ENCODE measurements around the gene GDPGP1.

DNA sequence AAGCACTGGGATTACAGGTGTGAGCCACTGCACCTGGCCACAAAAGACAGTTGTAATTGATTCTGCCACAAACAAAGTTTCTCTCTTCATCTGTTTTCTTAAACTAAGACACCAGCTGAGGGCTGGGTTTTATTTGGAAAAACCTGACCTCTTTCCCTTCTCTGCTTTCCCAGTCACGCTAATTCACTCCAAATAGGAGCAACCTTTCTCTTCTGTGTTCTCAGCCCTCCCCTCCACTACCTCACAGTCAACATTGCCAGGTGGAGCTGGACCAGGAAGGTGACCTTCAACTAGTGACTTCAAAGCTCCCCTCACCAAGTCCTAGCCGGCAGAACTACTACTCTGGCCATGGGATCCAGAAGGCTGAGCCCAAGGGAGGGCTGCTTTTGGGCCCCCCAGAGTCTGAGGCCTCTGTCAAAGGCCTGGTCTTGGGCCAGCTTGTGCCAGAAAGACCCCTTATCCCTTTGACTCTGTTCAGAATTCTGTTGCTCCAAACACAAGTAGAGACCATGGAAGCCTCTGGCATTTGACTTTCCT lies 1.7 kb upstream of the IDH2 start:
- PRO-cap, 2 experiments, result peak in 2 of 2 experiments; most common plus-strand start position 331 of the sequence (in 2); most common minus-strand start position 184 of the sequence (in 1)

DNA sequence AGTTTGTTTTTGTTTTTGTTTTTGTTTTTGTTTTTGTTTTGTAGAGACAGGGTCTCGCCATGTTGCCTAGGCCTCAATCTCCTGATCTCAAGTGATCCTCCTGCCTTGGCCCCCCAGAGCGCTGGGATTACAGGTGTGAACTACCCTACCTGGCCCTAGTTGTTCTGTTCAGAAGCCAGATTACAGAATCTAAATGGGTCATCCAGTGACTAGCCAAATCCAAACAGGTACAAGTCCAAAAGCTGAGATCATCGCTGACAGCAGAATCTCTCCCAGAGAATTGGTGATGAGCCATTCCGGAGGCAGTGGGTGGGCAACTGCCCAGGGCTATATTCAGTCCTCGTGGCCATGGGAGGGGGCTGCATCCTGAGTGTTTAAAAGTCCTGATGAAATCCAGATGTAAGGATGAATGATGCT lies 47.5 kb upstream of the SEMA4B start:
- PRO-cap, 2 experiments, result no peak in any of the 2 experiments

GRCh38 chr15:90162943-90163399 lies 38.2 kb upstream of the SEMA4B start:
- PRO-cap, 2 experiments, result no peak in any of the 2 experiments

GRCh38 chr15:90174384-90175048 lies 26.6 kb upstream of the SEMA4B start:
- PRO-cap, 2 experiments, result peak in 2 of 2 experiments; most common plus-strand start chr15:90174829 (in 1); most common minus-strand start chr15:90174668 (in 2)

DNA sequence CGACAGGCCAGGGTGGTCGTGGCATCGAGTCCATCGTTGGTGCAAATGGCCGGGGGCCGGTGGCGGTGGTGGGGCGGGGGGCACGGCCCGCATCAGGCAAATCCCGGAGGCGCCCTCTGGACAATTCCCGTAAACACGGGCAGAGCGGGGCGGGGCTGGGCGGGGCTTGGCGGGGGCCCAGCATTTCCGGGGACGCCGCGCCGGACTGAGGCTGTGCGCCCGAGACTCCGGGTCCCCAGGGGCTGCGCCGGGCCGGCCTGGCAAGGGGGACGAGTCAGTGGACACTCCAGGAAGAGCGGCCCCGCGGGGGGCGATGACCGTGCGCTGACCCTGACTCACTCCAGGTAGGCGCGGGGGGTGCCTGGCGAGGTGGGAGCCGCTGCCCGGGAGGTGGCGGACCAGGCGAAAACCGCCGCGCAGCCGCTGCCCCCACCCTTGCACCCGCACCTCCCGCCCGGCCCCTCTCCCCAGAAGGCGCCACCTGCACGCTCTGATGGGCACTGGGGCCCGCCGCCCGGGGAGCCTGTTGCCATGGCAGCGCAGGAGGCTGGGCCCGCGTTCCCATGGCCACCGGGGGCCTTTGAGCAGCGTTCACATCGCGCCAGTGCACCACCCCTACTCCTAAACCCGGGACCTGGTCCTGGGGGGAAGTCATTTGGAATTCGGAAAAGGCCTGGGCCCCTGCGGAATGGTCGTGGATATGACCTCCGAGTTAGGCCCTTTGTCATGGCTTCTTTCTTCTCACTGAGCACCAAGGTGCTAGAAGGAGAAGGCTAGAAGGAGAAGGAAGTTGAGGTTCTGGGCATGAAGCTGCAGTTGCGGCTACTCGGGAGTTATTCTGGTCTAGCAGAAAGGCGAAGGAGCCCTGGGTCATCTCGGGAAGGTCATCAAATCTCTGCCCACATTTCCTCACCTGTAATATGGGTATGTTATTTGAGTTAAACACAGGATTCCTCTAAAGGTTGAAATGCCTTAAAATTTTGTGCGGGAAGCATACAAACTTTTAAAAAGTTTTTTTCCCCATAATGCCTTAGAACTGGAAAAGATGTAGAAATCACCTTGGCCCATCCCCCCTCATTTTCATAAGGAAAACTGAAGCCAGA lies 16.0 kb upstream of the SEMA4B start:
- PRO-cap, 2 experiments, result peak in 2 of 2 experiments; most common plus-strand start position 184 of the sequence (in 1); most common minus-strand start position 126 of the sequence (in 2)

- PRO-cap, 2 experiments, result no peak in any of the 2 experiments
Observed at GRCh38 chr15:90203898-90204320, 2.8 kb downstream of the SEMA4B start.

GRCh38 chr15:90234173-90234448 lies at the start of gene GDPGP1:
Gene GDPGP1 (plus strand): TSS chr15:90234209.
- PRO-cap, 2 experiments, result peak in 2 of 2 experiments; most common plus-strand start chr15:90234238 (in 2)

DNA sequence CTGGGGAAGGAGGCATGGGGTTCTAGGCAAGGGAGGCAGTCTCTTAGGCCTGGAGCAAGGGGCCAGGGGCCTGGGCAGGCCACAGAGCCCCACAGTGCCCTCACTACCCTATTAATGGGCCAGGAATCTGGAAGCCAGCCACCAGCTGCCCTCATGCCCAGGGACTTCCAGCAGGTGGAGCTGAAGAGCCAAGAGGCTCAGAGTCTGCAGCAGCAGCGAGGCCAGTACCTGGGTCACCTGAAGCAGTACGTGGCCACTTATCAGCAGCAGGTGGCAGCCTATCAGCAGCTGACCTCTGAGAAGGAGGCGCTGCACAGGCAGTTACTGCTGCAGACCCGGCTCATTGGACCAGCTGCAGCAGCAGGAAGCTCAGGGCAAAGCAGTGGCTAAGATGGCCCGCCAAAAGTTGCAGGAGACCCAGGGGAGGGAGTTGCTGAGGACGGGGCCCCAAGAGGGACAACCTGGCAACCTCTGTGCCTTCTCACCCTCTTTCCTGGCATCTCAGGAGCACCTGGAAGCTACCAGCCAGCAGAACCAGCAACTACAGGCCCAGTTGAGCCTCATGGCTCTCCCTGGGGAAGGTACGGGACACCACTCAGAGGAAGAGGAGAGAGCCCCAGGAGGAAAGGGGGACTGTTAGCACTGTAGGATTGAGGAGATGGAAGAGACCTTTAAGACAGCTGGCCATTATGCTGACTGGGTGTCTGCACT lies 28.0 kb downstream of the NGRN start:
- PRO-cap, 2 experiments, result no peak in any of the 2 experiments

- PRO-cap, 2 experiments, result no peak in any of the 2 experiments
Observed at GRCh38 chr15:90392817-90393347, 4.8 kb downstream of the IQGAP1 start.

- PRO-cap, 2 experiments, result no peak in any of the 2 experiments
Observed at GRCh38 chr15:90419715-90420479, 31.9 kb downstream of the IQGAP1 start.

DNA sequence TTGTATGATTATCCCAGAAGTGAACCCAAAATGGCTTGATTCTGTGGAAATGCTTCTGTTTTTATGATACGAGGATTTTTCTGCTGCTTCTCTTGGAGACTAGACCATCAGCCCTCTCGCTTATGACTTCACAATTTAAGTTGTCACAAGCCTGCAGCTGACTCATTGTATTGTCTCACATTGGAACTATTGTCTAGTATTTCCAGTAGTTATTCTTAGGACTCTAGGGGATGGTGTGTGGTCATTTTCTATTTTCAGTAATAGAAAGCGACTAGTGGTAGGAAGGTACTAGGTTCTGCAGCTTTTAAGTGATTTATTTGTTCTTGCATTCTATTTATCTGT lies 66.4 kb upstream of the CRTC3 start:
- PRO-cap, 2 experiments, result peak in 2 of 2 experiments; most common plus-strand start position 257 of the sequence (in 1); most common minus-strand start position 101 of the sequence (in 1)

- PRO-cap, 2 experiments, result peak in 1 of 2 experiments; most common plus-strand start chr15:90560682 (in 1); most common minus-strand start chr15:90560473 (in 1)
Observed at GRCh38 chr15:90559938-90560763, 30.4 kb downstream of the CRTC3 start.

DNA sequence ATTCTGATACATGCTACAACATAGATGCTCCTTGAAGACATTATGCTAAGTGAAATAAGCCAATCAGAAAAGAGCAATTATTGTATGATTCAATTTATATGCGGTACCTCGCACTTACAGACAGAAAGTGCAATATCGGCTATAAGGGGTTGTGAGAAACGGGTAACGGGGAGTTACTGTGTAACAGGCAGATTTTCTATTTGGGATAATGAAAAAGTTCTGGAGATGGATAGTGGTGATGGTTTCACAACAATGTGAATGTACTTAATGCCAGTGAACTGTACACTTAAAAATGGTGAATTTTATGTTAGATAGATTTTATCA lies 832 bp upstream of the BLM start:
- PRO-cap, 2 experiments, result no peak in any of the 2 experiments

GRCh38 chr15:90819455-90819772 lies 49.0 kb upstream of the FURIN start:
- PRO-cap, 2 experiments, result peak in 1 of 2 experiments; most common plus-strand start chr15:90819628 (in 1); most common minus-strand start chr15:90819591 (in 1)

- PRO-cap, 2 experiments, result no peak in any of the 2 experiments
Observed at GRCh38 chr15:90857315-90857657, 11.1 kb upstream of the FURIN start.

- PRO-cap, 2 experiments, result no peak in any of the 2 experiments
Observed at GRCh38 chr15:90859195-90859783, 9.1 kb upstream of the FURIN start.

GRCh38 chr15:90920389-90921501 lies 11.6 kb downstream of the HDDC3 start:
- PRO-cap, 2 experiments, result no peak in any of the 2 experiments

- PRO-cap, 2 experiments, result no peak in any of the 2 experiments
Observed at GRCh38 chr15:90958911-90959729, 4.4 kb downstream of the RCCD1 start.

GRCh38 chr15:90995008-90995543 lies 741 bp upstream of the PRC1 start:
- PRO-cap, 2 experiments, result no peak in any of the 2 experiments

GRCh38 chr15:91319978-91320527 lies 220.0 kb downstream of the SV2B start:
- PRO-cap, 2 experiments, result no peak in any of the 2 experiments